ENCODE measurements around a stretch of chr1.

- RRBS: no CpG with 5 or more reads among the region's 8 CpGs
Measured at GRCh38 chr1:42745309-42745706, 5.3 kb upstream of the CLDN19 start.

- RRBS: under 1% methylated on average over 13 of the region's 47 CpGs
Measured at GRCh38 chr1:42766495-42766911, 325 bp downstream of the P3H1 start.

GRCh38 chr1:42830494-42831239 lies 13.5 kb upstream of the SVBP start:
- RRBS: 72% methylated on average over 10 of the region's 23 CpGs

DNA sequence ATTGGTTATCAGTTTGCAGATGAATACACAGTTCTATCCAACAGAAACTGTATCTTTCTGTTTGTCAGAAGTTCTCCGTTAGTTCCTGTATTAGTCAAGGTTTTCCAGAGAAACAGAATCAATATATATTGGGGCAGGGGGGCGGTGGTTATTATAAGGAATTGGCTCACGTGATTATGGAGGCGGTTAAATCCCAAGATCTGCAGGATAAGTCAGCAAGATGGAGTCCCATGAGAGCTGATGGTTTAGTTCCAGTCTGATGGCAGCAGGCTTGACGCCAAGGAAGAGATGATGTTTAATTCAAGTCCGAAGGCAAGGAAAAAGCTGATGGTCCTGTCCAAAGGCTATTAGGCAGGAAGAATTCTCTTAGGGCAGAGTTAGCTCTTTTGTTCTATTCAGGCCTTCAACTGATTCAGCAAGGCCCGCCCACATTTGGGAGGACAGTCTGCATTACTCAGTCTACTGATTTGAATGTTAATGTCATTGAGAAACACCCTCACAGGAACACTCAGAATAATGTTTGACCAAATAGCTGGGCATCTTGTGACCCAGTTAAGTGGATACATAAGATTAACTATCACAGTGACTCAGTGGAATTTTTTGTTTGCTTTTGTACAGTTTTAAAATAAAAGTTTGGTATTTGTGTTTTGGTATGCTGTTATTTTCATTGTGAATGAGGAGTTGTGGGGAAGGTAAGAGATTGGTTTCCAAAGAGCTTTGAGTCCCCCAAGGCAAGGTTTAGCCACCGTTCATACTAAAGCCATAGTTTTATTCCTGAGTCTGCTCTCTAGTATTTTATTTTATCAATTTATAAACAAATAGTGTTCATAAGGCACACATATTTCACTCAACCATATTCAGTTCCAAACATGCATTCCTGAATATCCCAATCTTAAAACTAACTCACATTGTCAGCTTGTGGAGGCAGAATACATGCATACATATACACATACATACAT lies 1.8 kb upstream of the ZNF691 start:
- RRBS: no CpG with 5 or more reads among the region's 8 CpGs

GRCh38 chr1:42936164-42937249 lies 22.2 kb downstream of the SLC2A1 start:
- RRBS: no CpG with 5 or more reads among the region's 16 CpGs

DNA sequence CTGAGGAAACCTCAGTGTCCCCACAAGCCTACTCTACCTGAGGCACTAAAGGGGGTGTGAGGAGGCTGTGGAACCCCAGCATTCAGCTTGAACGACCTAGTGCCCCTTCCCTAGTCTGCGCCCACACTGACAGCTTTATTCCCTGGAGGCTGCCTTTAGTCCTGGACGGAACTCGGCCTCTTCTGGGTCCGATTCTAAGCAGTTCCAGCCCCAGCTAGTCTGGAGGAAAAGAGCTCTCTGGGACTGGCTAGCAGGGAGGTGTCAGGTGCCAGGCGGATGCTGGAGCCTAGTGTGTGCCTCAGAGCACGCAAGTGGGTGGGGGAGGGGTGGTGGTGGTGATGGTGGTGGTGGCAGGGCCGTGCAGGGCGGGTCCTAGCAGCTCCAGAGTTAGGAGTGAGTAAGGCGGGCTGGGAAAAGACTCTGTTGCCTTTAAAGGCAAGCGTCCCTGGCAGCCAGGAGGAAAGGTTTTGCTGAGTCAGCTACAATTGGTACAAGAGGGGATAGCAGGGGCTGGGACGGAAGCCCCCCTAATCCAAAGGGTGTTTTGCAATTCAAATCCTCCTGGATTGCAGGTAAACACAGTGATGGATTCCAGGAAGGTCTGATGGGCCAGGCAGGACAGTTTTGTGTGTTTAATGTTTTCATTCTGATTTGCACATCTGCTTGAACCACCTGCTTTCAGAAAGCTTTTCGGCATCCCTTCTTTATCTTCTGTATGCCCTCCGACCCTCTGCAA lies 4.0 kb upstream of the SLC2A1 start:
- RRBS: no CpG with 5 or more reads among the region's 14 CpGs

DNA sequence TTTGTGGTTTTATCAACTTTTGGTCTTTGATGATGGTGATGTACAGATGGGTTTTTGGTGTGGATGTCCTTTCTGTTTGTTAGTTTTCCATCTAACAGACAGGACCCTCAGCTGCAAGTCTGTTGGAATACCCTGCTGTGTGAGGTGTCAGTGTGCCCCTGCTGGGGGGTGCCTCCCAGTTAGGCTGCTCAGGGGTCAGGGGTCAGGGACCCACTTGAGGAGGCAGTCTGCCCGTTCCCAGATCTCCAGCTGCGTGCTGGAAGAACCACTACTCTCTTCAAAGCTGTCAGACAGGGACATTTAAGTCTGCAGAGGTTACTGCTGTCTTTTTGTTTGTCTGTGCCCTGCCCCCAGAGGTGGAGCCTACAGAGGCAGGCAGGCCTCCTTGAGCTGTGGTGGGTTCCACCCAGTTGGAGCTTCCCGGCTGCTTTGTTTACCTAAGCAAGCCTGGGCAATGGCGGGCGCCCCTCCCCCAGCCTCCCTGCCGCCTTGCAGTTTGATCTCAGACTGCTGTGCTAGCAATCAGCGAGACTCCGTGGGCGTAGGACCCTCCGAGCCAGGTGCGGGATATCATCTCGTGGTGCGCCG lies 28.0 kb upstream of the CFAP144 start:
- RRBS: no CpG with 5 or more reads among the region's 14 CpGs

- RRBS: no CpG with 5 or more reads among the region's 5 CpGs
Measured at GRCh38 chr1:43221225-43221849, 48.4 kb upstream of the TMEM125 start.

GRCh38 chr1:43349820-43350458 lies 8.8 kb upstream of the CDC20 start:
- RRBS: no CpG with 5 or more reads among the region's 6 CpGs

DNA sequence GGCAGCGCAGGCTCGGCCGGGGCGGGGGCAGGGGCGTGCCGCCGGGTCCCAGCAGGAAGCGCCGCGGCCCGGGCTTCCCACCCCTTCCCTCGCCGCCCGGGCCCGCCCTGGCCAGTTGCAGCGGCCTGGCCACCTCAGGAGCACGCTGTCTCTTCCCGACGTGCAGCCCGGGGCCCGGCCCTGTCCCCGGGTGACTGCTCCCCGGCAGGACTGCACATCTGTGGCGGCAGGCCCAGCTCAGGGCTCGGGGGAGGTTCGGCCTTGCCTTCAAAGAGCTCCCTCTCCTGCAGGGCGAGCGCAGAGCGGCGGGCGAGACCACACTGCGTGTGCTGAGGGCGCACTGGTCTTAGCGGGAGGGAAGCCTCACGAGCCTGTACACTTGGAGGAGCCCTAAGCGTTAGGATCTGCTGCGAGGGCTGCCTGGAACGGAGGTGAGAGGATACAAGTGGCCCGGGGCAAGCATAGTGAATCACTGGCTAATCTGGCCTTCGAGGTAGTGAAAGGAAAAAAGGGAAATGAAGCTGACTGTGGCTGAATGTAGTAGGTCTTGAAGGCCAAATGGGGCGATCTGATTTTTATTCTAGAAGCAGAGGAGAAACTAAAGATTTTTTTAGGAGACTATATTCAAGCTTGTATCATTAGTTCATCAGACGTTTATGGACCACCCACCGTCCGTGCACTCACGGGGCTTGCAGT lies 436 bp upstream of the ELOVL1 start:
- RRBS: 2% methylated on average over 7 of the region's 45 CpGs

DNA sequence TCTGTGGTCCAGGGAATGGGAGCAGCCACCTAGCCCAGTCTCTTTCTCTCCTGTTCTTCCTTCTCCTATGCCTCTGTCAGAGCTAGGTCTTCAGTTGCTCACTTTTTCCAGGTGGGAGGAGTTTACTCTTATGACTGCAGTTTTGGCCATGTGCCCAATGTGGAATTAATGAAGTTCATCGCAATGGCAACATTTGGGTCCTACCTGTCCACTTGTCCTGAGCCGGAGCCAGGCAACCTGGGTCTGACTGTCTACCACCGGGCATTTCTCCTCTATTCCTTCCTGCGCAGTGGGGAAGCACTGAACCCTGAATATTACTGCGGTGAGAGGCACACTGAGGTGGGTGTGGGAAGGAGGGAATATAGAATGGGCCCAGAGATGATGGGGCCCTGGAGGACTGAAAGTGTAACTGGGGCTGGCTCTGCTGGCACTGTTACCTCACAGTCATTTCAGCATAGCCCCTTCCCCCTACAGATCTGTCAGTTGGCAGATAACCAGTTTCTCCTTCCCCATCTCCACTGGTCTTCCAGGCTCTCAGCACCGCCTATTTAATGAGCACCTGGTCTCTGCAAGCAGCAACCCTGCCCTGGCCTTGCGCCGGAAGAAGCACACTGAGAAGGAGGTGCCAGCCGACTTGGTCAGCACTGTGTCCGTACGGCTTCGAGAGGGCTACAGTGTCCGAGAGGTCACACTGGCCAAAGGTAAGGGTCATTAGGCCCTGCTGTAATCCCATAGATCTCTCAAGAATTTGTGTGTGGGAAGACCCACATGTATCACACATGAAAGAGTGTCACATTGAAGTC lies 30.1 kb downstream of the SZT2 start:
- RRBS: no CpG with 5 or more reads among the region's 13 CpGs

- RRBS: no CpG with 5 or more reads among the region's 6 CpGs
Measured at GRCh38 chr1:43435774-43436371, 17.9 kb downstream of the HYI start.

DNA sequence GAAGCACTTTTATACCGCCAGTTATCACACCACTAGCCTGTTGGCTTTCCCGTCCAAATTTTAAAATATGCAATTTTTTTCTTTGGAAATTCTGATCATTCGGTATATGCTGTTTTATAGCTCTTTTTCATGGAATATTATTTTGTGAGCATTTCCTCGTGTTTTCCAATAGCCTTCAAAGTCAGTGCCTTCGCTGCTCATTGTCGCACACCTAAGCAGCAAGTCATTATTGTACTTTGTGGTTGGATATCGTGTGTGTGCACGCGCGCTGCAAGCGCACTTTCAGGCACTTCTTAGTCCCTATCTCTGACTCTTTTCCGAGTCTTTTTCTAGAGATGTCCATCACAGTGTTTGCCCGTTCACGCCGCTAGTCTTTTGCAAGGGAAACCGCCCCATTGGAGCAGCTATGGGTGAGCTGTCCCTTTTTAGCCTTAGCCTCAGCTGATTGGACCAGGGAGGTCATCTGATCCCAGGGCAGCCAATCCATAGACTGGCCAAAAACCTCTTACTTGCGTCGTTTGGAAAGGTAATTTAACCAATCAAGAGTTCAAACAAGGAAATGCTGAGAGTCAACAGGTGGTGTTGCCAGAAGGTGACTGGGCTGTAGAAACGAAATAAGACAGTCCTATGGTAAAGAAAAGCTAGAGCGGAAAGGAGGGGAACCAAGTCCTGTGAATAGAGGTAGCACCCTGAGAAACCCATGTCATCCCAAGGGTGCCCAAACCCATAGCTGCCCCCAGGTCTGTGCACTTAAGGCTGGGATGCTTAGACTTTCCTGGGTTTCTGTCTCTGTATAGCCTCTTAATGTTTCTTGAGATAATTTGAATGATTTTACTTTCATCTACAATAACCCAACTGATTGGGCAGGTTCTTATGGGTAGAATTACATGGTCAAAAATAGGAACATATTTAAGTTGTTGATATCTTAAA lies 762 bp upstream of the HYI start:
- RRBS: no CpG with 5 or more reads among the region's 20 CpGs

DNA sequence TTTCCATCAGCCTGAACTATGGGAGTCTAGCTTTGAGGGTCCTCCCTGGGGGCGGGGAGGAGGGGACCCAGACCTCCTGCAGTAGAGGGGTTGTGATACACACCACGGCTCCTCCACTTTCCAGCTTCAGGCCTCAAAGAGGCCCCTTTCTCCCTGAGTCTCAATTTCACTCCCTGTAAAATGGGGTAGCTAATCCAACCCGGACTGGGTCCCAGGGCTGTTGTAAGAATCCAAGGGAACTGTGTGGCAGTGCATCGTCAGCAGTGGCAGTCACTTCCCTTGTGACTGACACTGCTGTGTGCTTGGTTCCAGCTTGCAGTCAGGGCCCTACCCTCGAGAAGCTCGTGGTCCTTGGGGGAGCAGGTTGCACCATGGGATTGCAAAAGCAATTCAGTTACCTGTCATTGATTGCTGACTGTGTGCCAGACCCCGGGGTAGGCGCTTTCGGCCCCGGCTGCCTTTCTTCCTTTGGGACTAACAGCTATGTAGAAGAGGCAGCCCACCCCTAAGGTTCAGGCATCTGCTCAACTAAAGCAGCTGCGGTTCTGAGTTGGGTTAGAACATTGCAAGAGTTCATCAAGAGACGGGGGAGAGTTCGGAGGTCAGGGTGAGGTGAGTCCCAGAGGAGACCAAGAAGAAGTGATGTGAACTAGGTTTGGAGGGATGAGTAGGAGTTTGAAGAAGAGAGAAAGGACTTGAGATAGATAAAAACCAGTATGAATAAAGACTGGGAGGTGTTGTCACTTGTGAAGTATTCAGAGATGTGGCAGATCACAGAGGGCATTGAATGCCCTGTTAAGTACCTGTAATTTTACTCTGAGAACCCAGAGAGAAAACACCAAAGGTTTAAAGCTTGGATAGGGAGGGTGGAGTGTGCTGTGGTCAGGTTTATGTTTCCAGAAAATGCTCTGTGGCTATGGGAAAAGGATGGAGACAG lies 3.0 kb downstream of the PTPRF start:
- RRBS: no CpG with 5 or more reads among the region's 13 CpGs

DNA sequence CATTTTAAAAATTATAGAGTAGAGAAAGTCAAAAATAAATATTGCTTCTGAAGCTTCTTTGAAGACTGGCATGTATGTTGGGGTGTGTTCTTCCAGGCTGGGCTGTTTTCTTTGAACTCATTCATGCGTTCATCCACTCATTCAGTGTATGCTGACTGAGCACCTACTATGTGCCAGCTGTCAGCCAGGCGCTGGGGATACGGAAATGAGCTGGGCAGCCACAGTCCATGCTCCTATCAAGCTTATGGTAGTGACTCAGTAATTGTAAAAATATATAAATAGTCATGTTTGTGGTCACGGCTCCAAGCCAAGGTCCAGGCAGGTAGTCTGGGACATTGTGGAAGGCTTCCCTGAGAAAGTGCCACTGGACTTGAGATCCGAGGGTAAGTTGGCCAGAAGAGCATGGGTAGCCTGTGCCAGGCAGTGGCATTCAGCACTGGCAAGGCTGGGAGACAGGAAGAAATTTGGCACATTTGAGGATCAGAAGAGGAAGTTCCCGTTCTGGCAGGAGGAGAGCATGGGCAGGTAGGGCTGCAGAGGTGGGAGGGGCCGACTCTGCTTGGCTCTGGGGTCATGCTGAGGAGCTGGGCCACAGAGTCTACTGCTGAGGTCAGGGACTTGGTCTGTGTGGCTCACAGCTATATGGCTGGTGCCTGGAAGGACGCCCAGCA lies 6.8 kb downstream of the PTPRF start:
- RRBS: no CpG with 5 or more reads among the region's 8 CpGs

DNA sequence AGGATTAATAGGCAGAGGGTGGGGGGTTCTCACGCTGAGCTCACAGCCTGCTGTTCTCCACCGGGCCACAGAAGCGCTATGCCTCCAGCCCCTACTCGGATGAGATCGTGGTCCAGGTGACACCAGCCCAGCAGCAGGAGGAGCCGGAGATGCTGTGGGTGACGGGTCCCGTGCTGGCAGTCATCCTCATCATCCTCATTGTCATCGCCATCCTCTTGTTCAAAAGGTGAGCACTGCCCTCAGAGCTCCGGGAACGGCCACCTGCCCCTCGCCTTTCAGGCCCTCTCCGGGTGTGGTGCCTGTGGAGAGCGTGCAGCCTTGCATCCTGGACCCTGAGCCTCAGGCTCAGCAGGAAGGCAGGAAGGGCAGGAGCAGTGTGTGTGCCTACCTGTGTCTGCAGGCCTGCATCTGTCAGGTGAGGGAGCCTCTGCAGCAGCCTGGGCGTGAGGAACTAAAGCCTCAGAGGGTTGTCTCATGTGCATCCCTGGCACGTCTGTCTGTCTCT lies 43.2 kb upstream of the KDM4A start:
- RRBS: 97% methylated on average over 7 of the region's 16 CpGs

- RRBS: no CpG with 5 or more reads among the region's 9 CpGs
Measured at GRCh38 chr1:43611736-43612279, 38.1 kb upstream of the KDM4A start.

GRCh38 chr1:43648095-43648876 lies 1.7 kb upstream of the KDM4A start:
- RRBS: no CpG with 5 or more reads among the region's 12 CpGs

- RRBS: no CpG with 5 or more reads among the region's 6 CpGs
Measured at GRCh38 chr1:43708722-43709335, 1.5 kb downstream of the ST3GAL3 start.

DNA sequence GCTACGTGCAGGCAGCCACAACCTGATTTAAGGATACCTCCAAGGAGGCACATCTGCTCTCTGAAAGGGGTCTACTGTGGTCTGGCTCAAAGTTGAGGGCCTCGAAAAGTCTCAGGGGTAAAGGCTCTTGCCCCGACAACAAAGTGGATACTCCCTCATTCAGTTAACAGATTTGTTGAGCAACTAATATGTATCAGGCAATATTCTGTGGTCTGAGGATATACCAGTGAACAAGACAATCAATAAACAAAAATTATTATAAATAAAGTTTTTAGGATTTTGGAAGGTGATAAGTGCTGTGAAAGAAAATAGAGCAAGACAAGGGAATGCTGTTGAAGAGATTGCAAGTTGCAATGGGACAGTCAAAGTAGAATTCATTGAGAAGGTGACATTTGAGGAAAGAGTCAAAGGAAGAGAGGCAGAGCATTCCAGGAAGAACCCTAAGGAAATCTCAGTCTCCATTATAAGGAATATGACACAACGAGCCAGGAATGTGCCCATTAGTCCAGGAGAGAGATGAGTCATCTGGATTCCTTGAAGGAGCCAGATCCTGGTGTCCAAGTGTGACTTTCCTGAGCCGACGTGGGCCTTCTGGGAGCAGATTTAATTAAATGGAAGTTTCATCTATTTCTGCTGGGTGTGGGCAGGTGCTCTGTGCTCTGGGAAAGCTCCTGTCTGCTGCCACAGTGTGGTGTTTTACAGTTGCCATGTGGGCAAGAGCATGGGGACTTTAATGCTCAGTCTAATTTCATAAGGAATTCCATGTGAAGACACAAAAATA lies 111.7 kb upstream of the ARTN start:
- RRBS: no CpG with 5 or more reads among the region's 6 CpGs